Mesenchymal stem cell of Wharton's jelly (primary cell): ENCODE measurements around the genes TNS1 and CXCR1.

- CAGE, long polyA plus RNA = no peak
Measured at GRCh38 chr2:217891749-217892329, 111.0 kb downstream of the TNS1 start.

DNA sequence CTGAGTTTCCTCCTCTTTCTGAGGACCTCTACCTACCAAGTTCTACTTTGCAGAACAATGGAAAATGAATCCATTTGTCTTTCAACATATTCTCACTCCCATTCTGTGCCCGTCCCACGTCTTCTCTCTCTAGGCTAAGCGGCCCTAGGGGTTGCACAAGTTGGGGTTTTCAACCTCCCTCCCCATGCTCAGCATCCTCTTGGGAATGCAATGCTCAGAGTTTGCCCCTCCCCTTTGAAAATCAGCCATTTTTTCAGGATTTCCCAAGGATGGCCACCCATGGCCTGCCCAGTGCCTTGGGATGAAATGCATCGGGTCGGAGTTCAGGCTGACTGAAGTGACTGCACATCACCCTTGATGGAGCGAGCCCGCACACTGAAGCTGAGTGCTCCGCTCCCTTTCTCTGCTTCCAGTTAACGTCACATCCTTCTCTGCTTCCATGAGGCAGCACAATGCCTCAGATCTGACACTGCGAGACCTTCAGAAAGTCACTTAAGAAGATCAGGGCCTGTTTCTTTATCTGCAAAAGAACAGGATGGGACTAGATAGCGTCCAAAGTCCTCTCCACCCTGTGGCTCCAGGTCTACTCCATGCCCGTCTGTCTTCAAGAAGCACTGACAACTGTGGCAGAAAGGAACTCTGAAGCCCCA, 87.8 kb downstream of the TNS1 start:
- CAGE, long polyA plus RNA = no peak

DNA sequence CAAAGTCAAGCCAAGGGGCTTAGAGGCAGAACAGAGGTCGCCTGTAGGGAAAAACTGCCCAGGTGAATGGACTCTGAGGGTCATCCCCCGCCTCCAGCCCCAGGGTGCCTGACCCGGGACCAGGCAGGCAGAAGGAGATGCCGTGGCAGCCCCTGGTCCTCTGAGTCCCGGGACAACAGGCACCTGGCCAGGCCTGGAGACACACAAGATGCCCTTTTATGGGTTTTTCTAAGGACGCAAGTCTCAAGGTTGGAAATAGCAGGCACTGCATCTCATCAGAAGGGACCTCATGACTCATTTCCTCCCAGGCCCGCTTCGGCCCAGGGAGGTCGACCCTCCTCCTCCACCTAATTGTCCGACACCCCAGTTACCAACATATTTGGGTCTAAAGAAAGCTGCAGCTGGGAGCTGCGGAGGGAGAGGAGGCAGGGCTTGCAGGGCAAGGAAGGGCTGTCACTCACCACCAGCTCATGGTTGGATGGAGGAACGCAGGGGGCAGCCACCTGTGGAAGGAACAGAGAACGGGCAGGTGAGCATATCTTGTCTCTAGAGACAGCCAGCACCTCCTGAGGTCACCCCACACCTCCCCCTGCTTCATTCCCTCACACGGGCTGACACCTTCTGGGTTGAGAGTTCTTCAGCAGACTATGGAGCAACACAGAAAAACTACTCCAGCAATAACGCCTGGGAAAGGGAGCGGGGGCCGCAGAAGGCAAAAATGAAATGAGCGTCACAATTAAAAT, 82.9 kb downstream of the TNS1 start:
- CAGE, long polyA plus RNA = no peak

- CAGE, long polyA plus RNA = no peak
Measured at GRCh38 chr2:217929291-217930231, 73.2 kb downstream of the TNS1 start.

GRCh38 chr2:218002703-218003622, at the start of gene TNS1:
TSS of gene TNS1 (minus strand) at chr2:218002995.
- CAGE, long polyA plus RNA = no peak

DNA sequence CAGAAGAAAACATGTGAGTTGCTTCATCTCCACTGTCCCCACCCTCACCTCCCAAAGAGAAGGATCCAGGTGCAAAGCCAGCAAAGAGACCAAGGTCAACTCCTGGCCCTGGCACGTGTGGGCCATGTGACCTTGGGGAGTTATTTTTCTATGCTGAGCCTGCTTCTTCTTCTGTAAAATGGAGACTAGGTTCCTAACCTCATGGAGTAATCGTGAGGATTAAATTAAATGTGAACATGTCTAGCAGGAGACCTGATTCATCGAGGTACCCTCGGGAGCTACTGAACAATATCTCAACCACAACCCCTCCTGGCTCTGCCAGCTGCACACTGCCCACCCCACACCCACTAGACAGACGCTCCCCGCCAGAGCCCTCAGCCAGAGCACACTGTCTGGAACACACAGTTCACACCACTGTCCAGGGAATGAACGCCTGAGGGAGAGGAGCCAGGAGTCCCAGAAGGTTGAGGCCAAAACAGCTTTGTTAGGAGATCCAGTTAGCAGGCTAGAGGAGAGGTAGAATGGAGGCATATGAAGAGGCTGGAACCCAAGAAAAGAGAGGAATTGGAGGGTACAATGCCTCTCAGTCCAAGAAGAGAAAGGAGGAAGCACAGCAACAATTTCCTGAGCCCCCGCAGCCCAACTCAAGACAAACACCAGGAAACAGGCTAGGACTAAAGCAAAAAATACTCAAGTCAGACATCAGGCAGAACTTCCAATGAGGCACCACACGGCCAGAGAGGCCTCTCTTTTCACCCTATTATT, 14.9 kb upstream of the TNS1 start:
- CAGE, long polyA plus RNA = no peak

- CAGE, long polyA plus RNA = no peak
Measured at GRCh38 chr2:218128881-218129483, 3.2 kb downstream of the CXCR2 start.

GRCh38 chr2:218166693-218167279, at the start of gene CXCR1:
TSS of gene CXCR1 (minus strand) at chr2:218166962.
- CAGE, long polyA plus RNA = no peak

DNA sequence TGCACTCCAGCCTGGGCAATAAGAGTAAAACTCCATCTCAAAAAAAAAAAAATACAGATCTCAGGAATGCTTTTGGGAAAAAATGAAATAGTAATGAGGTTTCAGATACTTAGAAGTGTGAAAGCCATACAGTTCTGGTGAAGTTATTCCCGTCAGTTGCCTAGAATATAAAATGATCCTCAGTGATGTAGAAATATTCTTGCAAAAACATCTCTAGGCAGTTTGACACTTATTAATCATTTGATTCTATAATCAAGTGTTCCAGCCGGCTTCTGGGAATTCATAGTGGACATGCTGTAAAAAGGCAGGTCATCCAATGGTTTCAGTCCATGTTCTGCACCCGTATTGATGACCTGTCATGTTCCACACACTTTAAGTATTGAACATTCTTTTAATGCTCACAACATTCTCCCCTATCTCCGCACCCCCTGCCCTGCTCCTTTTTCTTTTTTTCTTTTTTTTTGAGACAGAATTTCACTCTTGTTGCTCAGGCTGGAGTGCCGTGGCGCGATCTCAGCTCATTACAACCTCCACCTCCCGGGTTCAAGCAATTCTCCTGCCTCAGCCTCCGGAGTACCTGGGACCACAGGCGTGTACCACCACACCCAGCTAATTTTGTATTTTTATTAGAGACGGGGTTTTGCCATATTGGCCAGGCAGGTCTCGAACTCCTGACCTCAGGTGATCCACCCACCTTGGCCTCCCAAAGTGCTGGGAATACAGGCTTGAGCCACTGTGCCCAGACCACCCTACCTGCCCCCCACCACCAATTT, 20.0 kb downstream of the ARPC2 start:
- CAGE, long polyA plus RNA = no peak

DNA sequence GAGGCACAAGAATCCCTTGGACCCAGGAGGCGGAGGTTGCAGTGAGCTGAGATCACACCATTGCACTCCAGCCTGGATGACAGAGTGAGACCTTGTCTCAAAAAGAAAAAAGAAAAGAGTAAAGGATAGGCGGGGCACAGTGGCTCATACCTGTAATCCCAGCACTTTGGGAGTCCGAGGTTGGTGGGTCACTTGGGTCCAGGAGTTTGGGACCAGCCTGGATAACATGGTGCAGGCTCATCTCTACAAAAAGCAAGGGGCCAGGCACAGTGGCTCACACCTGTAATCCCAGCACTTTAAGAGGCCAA, 14.4 kb upstream of the GPBAR1 start:
- CAGE, long polyA plus RNA = no peak

GRCh38 chr2:218258814-218260210, 1.5 kb upstream of the GPBAR1 start:
- CAGE, long polyA plus RNA = no peak

GRCh38 chr2:218261521-218262186, 839 bp downstream of the GPBAR1 start:
- CAGE, long polyA plus RNA = no peak

GRCh38 chr2:218369238-218369864, 12.7 kb downstream of the CATIP start:
- CAGE, long polyA plus RNA = no peak

- CAGE, long polyA plus RNA = no peak
Measured at GRCh38 chr2:218389030-218390264, 7.4 kb downstream of the SLC11A1 start.

DNA sequence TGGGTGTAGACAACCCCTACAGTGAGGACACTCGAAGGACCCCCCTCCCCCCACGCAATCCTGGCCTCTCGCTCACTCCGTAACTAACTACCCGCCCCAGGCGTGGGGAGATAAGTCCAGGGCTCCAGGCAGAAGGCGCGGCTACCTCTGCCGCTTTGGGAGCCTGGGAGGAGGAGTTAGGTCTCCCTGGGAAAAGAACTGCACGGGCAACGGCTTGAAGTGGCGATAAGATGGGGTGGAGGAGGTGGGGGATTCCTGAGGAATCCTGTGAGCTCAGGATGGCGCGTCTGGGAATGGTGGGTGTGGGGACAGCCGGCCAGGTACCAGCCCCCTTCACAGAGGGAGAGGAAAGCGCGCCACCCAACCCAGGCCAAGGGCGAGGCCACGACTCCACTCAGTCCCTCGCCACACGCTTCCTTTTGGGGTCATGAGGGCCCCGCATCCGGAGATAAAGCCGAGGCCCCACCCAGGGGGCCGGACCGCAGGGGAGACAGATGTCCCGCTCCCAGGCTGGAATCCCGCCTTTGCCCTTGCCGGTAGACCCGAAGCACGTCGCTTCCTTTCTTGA, 1.9 kb upstream of the CTDSP1 start:
- CAGE, long polyA plus RNA = no peak

DNA sequence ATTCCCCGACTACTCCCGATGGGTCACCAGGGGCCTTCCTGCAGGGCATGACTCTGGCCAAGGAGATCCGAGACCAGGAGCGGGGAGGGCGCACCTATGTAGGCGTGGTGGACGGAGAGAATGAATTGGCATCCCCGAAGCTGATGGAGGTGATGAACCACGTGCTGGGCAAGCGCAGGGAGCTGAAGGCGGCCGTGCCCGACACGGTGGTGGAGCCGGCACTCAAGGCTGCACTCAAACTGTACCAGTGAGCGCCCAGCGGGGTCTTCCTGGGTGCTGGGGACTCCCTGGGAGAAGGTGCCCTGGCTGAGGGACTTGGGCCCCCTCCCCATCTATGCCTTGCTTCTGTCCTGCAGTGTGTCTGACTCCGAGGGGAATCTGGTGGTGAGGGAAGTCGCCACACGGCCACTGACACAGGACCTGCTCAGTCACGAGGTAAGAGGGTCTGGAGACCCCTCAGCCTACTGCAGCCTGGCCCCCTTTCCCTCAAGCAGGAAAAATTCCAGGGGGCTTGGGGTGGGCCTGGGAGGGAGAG, 10.4 kb downstream of the VIL1 start:
- CAGE, long polyA plus RNA = no peak

DNA sequence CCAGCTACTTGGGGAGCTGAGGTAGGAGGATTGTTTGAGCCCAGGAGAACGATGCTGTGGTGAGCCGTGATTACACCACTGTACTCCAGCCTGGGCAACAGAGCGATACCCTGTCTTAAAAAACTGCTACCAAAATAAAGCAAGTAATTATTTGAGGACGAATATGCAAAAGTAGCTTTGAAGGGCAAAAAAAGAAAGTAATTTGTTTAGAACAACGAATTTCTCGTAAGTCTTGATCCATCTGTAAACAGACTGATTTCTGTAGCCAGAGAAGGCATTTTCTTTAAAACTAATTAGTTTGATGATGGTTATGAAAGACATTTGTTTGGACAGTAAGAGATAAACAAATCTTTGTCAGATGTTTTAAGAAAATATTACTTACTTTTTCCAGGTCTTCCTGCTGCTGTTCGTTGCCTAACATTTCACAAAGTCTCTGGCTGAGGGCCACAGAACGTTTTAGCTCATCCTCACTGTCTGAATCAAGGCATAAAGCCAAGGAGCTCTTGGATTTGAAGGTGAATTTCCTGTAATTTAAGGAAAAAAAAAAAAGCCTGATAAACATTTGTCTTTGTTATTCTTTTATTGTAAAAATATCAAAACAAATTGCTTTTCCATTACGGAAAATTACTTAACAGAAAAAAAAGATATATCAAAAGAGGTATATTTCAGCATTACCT, 57.7 kb downstream of the VIL1 start:
- CAGE, long polyA plus RNA = no peak

- CAGE, long polyA plus RNA = no peak
Measured at GRCh38 chr2:218569567-218570303, 1.1 kb downstream of the CNOT9 start.

GRCh38 chr2:218734095-218734749, 23.6 kb downstream of the TTLL4 start:
- CAGE, long polyA plus RNA = no peak

DNA sequence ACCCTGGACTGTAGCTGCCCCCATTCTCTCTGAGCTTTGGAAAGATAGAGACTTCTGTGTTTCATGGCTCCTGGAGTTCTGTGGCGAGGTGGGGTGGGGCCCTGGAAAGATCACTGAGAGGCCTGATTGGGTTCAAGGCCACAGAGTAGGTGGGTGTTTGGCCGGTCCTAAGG, 26.3 kb upstream of the CYP27A1 start:
- CAGE, long polyA plus RNA = no peak